Mammary microvascular endothelial cell (primary cell): ENCODE data around the gene SLC5A5.

DNA sequence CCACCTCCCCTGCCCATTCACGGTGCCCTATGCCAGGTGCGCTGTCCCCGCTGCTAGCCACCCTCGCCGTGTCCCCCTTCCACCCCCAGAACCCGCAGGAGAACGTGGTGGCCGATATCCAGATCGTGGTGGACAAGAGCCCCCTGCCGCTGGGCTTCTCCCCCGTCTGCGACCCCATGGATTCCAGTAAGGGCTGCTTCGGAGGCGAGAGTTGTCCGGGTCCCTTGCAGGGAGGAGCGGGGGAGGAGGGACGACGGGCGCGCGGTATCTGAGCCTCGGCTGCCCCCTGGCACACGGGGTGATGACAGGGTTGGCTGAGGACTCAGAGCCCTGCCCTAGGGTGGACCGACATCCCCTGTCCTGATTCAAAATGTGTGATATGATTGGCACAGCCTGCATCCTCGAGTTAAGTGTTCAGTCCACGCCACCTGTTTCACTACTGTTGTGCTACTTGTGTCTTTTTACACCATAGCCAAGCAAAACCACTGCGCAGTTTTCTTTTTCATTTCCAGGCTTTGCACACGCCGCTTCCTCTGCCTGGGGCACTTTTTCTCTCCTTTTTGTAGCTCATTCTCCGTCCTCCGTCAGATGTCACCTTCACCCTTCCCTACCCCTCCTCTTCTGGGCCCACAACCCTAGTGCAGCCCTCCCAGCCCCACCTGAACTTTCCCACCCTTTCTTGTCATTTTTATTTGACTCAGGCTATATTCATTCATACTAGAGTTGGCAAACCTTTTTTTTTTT is 774 bp downstream of the MVB12A start:
- RAMPAGE, long total RNA: no peak

DNA sequence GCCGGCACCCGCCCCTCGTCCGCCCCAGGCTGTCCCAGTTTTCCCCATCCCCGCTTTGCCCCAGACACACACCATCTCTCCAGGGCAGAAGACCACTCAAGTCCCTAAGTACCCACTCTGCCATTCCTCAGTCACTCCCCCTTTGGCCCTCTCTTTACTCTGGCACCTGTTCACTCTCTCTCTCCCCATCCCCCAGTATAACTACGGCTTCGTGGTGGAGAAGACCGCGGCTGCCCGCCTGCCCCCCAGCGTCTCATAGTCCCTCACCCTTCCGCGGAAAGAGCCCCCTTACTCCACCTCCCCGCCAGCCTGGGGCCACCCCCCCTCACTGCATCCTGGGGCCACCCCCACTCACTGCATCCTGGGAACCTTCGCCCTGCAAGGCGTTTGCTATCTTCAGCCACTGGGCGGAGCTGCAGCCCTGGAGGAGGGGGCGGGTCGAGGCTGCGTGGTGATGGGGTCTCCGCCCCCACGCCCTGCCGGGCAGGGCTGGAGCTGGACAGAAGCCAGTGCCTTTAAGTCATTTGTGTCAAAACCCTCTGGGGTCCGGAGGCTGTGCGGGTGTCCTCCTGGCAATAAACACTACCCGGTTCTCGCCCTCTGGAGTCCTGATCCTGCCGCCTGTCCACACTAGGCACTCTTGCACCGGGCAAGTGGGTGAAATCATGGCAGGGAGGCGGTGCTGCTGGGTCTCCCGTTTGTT is 5.0 kb downstream of the MVB12A start:
- RAMPAGE, long total RNA: no peak

GRCh38 chr19:17468321-17469123 is 1.8 kb upstream of the SLC27A1 start:
- RAMPAGE, long total RNA: no peak

DNA sequence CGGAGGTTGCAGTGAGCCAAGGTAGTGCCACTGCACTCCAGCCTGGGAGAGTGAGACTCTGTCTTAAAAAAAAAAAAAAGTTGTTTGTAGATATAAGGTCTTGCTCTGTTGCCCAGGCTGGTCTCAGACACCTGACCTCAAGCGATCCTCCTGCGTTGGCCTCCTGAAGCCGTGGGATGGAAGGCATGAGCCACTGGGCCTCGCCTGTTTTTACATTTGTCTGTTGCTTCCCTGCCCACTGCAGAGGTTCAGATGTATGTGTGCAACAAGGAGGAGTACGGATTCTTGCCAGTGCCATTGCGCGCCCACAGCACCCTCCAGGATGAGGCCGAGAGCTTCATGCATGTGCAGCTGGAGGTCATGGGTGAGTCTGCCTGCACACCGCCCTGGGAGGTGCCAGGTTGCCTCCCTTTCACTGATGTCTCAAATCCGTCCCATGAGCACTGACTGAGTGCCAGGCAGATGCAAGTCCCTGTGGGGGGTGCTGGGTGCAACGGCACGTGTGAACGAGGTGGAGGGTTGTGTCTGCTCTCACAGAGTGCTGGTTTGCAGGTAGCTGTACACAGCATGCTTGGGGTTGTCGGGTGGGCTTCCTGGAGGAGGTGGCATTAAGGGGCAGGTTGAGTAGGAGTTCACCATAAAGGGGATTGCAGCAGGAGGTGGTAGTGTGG is 16.9 kb downstream of the COLGALT1 start:
- RAMPAGE, long total RNA: no peak

DNA sequence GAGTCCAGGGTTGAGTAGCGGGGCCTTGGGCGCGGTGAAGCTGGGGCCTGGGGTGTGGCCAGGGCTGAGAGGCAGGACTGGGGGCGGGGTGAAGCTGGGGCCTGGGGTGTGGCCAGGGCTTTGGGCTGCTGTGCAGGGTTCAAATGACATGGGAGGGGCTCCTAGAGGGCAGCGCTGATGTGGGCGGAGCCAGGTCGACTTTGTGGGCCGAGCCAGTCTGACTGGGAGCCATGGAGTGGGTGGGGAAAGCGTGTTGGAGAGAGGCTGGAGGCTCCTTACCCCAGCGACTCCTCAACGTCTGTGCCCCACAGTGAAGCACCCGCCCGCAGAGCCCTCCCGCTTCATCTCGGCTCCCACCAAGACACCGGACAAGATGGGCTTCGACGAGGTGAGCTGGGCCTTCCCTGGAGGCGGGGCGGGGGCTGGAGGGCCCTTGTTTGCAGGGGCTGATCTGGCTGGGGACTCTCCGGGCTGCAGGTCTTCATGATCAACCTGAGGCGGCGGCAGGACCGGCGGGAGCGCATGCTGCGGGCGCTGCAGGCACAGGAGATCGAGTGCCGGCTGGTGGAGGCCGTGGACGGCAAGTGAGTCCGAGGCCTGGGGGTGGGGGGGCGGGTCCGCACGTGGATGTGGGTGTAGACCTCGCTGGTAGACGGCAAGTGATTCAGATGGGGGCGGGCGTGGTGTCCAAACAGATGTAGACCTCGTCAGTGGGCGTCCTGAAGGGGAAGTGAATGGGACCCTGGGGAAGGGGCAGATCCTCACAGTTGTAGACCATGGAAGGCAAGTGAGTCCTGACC is 21.6 kb downstream of the COLGALT1 start:
- RAMPAGE, long total RNA: no peak

GRCh38 chr19:17680108-17680713 is 7.9 kb downstream of the UNC13A start:
- RAMPAGE, long total RNA: no peak

GRCh38 chr19:17762339-17763235 is 11.3 kb downstream of the FCHO1 start:
- RAMPAGE, long total RNA: no peak

DNA sequence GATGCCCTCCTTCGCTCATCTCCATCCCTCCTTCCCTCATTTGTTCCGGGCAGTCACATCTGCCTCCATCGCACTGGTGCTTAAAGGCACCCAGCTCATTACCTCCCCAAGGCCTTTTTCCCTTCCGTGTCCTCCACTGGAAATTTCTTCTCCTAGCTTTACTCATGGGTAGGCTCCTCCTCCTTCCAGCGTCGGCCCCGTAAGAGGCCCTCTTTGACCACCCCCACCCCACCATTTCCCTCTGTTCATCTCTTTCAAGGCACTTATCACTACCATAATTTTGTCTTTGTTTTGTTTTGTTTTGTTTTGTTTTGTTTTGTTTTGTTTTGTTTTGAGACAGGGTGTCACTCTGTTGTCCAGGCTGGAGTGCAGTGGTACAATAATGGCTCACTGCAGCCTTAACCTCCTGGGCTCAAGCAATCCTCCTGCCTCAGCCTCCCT is 6.6 kb upstream of the INSL3 start:
- RAMPAGE, long total RNA: no peak

- RAMPAGE, long total RNA: no peak
Observed at GRCh38 chr19:17842270-17842626, 5.5 kb downstream of the JAK3 start.

GRCh38 chr19:17842859-17843673 is 4.7 kb downstream of the JAK3 start:
- RAMPAGE, long total RNA: no peak

- RAMPAGE, long total RNA: no peak
Observed at GRCh38 chr19:17871546-17872139, at the start of gene SLC5A5. Gene SLC5A5, plus strand, starts transcription at chr19:17871945.

DNA sequence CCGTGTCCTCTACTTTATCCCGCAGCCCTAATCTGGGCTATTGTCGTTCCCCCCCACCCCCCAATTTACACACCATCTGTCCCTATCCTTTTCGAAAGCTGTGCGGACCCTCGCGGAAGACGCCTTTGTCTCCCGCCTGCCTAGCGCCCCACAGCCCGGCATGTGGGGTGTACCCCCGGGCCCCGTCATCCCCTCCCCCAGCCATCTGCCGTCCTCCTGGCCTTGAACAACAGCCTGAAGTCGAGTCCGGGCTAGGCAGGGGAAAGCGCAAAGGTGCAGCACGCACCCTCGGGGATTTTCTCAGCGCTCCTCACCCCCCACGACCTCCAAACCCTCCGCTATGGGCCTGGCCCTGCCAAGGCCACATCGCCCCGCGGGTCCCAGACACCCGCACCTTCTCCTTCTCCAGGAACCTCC is 16.1 kb downstream of the CCDC124 start:
- RAMPAGE, long total RNA: no peak

GRCh38 chr19:18010044-18010640 is 2.2 kb downstream of the ARRDC2 start:
- RAMPAGE, long total RNA: no peak

- RAMPAGE, long total RNA: no peak
Observed at GRCh38 chr19:18286975-18287851, 5.8 kb upstream of the JUND start.

DNA sequence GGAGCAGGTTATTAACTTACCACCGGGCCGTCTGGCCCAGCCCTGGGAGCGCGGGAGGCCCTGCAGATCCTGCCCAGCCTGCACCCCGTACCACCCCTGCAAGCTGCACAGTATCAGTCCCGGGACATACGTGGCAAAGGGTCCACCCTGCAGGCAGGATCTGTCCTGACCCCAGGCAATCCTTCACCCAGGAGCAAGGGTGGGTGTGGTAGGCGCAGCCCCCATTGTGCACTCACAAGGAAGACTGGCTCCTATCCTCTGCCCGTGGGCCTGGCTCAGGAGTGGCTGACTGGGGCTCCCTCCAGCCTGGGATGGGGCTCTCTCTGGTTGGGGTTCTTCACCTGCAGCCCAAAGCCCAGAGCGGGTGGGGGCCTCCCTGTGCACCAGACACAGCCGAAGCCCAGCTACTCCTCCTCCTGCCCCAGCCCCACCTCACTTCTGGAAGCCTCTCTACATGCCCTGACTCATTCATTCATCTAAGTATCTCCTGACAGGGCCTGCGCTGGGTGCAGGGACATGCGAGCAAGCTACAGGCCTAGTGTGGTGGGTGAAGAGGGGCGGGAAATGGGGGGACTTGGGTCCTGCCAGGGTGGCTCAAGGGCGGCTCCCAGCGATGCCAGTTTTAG is 12.9 kb downstream of the LSM4 start:
- RAMPAGE, long total RNA: no peak

GRCh38 chr19:18407922-18408475 is 10.6 kb upstream of the LRRC25 start:
- RAMPAGE, long total RNA: no peak

DNA sequence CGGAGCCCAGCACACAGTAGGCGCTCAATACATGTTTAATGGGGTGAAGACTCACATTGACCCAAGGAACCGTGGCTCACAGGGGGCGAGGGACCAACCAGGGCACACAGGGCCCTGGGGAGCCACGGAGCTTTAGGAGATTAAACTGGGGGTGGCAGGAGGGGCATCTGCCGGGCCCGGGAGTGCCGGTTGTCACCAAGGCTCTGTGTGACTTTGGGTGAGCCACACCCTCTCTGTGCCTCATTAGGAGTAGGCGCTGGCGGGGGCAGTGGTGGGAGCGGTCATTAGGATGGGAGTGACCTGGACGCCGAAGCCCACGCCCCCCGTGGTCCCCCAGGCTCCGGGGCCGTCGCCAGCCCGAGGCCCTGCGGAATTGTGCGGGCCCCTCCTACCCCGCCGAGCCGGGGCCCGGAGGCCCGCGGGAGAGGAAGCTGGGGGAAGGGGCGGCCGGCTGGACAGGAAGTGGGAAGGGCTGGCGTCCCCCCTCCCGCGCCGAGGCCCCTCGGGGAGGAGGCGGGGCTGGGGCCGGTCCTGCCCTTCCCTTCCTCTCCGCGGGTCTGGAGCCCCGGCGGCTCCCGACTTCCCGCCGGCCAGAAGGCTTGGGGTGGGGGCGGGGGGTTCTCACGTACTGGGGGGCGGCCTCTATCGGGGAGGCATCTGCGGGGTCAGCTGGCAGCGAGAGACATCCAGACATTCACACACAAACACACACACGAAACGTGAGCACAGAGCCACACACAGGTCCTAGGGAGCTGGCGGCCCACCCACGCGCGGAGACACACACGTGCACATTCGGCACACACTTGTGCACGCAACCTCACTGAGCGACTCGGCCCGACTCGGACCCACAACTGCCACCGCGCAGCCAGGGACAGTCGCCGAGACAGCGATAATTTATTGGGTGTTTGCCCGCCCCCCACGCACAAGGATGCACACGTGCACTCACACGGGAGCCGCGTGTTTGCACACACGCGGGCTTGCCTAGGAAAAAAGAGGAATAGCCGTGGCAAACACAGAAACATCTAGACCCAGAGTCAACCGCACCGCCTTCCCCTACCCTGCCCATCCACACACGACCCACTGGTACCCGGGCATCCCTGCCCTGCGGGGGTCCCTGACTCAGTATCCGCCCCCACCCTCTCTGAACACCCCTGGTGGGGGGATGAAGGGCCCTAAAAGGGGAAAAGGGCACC is 1.5 kb upstream of the SSBP4 start:
- RAMPAGE, long total RNA: no peak

- RAMPAGE, long total RNA: no peak
Observed at GRCh38 chr19:18450387-18451618, 12.9 kb upstream of the ISYNA1 start.

DNA sequence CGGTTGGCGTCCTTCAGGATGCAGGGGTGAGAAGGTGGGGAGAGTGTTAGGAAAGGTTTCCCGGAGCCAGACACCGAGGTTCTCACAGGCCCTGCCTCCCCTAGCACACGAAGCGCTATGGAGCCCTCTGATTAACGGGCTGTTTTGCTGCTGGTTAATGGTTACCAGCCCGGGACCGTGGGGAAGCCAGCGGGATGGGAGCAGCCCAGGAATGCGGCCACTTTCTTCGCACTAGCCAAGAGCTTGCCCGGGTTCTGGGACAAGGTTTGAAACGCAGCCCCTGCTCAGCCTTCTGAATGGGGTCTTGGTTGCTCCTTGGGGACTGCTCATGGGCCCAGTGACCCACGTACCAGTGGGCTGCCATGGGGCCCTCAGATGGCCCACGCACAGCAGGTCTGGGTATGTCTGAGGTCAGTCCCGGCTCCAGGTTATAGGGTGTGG is 31.3 kb upstream of the ISYNA1 start:
- RAMPAGE, long total RNA: no peak

DNA sequence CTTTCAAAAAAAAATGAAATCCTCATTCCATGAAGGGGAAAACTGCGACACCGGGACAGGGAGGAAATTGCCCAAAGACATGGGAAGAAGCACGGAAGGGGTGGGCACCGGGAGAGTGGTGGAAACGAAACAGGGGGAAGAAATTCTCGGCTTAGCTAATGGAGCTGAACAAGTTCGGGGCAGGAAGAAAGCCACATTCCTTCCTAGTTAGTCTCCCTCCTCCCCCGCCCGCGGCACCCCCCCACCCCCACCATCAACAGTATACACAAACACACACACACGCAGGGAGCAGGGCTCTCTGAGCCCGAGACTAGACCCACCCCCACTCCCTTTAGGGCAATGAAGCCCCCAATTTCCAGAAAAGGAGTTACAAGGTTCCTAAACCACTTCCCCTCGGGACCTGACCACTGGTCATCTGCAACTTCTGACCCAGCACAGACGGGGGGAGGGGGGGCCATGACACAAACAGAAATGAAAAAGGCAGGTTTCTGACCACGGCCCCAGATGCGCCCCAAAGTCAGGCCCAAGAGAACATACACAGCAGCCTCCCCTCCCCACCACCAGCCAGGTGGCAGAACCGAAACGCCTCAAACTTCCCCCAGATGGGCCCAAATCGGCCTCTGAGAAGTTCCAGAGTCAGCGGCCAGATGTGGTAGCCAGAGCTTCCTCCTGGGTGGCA is 1.3 kb downstream of the ELL start:
- RAMPAGE, long total RNA: no peak